Prostate gland (tissue), 2 donors: ENCODE results near the genes VPS18 and EHD4.

- PRO-cap: no peak
- RAMPAGE, long total RNA, 2 experiments: no peak in any of the 2 experiments
These were observed 2.5 kb upstream of the VPS18 start for GRCh38 chr15:40891753-40892227.

GRCh38 chr15:40893893-40894280 is 363 bp upstream of the VPS18 start:
- PRO-cap: no peak
- RAMPAGE, long total RNA, 2 experiments: no peak in any of the 2 experiments

GRCh38 chr15:40894281-40894599 is at the start of gene VPS18:
Gene VPS18 (plus strand): TSS chr15:40894450.
- PRO-cap: bidirectional peak, plus-strand start at chr15:40894450, minus-strand start at chr15:40894360
- RAMPAGE, long total RNA, 2 experiments: start-site peak on the plus strand in 1 of 2 experiments, at chr15:40894421-40894483 at its widest, 67 reads per replicate

DNA sequence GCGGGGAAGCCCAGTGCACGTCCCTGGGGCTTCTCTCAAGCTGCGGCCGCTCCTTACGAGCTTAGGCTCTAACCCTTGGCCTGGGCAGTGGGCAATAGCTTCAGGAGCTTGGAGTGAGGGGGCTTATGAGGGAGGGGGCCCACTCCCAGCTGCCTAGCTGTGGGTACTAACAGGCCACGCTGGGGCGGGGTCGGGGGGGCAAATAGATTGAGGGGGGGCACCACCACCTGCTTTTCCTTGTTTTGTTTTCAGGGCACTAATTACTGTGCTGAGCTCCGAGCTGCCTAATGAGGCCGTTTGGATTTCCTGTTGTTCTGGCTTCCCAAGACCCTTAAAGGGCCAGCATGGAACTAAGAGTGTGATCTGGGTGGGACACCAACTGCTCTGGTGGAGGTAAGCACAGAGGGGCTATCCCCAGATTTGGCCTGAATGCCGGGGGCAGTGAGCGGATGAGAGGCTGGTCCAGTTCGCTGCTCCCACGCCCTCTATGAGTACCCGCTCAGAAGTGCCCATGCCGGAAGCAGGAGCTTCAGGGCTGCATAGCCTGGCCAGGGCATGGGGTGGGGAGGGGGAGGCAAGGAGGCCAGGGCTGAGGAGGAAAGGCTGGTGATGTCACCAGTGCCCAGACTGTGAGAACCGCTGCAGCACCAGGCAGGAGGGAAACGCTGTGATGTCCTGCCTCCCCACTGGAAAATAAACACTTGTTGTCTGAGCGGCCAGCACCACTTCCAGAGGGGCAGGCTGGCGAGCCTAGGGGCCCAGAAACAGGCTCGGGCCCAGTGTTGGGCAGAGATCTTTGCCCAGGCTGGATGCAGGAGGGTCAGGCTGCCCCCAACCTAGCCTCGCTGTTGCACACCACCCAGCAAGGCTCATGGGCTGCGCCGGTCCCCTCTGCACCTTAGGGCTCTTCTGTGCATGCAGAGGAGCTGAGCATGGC is 11.1 kb upstream of the DLL4 start:
- PRO-cap: no peak
- RAMPAGE, long total RNA, 2 experiments: no peak in any of the 2 experiments

- PRO-cap: no peak
- RAMPAGE, long total RNA, 2 experiments: no peak in any of the 2 experiments
These were observed 6.8 kb upstream of the DLL4 start for GRCh38 chr15:40922102-40923016.

- PRO-cap: bidirectional peak, plus-strand start at chr15:40928569, minus-strand start at chr15:40928355
- RAMPAGE, long total RNA, 2 experiments: no peak in any of the 2 experiments
These were observed 971 bp upstream of the DLL4 start for GRCh38 chr15:40928224-40928514.

DNA sequence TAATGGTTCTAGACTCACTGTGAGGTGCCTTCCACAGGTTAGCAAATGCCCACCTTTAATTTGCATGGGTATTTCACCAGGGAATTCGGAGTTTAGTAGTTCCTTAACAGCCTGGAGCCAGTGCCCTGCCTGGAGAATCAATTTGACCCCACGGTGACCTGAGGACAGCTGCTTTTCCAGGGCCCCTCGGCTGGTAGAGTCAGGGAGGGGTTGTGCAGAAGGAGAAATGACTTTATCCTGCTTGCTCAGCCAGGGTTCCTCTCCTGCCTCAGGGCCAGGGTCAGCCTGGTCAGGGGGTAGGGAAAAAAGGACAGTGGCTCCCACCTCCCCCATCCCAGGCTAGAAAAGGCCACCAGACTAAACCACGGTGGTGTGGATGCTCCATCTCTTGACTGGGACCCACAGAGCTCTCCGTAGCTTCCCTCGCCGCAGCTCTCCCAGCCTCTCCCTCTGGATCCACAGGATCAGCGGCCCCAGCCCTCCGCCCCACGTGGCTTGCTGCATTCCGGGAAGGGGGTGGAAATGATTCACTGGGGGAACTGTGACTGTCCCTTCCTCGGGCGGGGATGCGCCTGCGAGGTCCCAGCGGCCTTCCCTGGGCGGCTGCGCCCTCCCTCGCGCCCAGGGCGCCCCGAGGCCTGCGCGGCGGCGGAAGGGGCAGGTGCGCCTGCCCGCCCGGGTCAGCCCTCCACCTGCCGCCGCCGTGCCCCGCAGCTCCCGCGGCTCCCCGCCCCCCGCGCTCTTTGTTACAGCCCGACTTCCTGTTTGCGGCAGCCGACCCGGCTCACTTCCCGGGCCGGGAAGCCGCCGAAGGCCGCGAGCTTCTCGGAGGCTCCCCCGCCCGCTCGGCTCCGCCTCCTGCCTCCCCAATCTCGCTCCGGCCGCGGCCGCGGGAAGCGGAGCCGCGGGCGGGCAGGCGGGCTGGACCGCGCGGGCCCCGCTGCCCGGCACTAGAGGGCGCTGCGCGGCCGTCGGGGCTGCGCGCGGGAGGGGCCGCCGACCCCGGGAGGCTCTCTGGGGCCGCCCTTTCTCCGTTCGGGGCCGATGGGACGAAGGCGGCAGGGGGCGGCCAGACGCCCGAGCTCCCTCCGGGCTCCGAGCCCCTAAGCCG is 11.8 kb upstream of the CHAC1 start:
- PRO-cap: bidirectional peak, plus-strand start at position 552 of the sequence, minus-strand start at position 437 of the sequence; bidirectional peak, plus-strand start at position 1,044 of the sequence, minus-strand start at position 803 of the sequence
- RAMPAGE, long total RNA, 2 experiments: no peak in any of the 2 experiments

DNA sequence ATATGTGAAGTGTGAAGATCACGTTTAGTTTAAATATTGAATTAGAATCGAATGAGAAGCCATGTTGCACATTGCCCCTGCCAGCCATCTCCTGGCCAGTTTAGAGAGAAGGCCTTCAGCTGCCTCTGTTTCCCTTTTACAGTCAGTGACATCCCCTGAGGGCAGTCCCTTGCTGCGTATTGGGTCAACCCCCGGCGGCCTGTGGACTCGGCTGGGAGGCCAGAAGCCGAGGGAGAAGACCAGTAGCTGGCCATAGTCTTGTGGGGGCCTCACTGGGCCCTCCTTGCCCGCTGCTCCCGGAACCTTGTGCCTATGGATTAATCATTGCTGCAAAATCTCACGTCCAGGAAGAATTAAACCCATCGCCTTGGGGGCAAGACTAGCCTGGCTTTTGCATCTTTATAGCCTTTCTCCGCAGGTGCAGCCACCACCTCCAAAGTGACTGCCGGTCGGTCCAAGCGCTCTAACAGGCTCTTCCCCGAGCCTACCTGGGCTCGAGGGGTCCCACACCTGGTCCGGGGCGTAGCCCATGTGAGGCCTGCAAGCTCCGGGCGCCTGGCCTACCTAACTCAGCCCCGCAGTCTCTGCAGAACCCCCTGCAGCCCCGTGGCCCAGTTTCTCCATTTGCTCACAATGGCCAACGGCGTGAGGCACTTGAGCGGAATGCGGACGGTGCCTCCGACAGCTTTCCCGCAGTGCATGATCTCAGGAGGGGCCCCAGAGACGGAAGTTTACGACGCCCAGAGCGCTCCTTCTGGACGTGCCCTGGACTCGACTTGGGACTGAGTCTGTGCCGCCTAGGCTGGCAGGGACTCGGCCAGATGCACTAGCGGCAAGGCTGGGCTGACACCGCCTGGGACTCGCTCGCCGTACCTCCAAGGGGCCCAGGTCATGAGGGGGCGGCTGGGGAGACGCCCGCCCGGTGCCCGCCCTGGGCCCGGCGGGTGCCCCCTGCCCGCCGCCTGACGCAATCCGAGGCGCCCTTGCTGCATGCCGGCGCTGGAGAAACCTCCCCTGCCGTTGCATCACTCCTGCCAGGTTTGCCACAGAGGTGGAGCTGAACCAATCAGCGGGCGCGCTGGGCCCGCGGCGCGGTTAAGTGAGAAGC is 675 bp upstream of the CHAC1 start:
- PRO-cap: bidirectional peak, plus-strand start outside the sequence, minus-strand start at position 1,011 of the sequence
- RAMPAGE, long total RNA, 2 experiments: no peak in any of the 2 experiments

DNA sequence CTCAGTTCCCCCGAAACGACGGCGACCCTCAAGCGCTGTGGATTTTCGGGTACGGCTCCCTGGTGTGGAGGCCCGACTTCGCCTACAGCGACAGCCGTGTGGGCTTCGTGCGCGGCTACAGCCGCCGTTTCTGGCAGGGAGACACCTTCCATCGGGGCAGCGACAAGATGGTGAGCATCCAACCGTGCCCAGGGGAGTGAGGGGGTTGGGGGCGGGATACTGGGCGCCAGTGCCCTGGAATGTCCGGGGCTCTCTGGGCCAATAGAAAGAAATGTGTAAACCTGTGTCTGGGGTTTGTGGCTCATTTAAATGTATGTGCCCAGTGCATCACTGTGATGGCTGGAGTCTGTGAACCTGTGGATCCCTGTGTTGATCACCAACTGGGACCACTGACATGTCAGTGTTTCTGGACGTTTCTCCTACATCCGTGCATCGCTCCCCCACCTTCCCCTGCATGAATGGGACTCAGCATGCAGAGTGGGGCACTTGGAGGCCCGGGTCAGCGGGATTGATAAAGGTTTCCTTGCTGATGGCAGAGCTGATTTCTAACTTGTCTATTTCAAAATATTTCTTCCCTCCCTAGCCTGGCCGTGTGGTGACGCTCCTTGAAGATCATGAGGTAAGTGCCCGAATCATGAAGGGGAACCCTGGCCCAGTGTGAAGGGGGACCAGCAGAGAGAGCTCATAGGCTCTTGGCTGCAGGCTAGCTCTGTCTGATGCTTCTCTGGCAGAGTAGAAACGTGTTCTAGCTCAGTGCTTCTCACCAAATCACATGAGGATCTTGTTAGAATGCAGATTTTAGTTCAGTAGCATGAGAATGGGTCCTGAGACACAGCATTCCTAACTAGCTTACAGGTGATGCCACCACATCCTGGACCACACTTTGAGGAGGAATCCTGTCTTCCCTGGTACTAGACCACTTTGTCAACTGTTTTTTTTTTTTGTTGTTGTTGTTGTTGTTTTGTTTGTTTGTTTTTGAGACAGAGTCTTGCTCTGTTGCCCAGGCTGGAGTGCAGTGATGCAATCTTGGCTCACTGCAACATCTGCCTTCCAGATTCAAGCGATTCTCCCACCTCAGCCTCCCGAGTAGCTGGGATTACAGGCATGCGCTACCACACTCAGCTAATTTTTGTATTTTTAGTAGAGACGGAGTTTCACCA is 754 bp downstream of the CHAC1 start:
- PRO-cap: no peak
- RAMPAGE, long total RNA, 2 experiments: no peak in any of the 2 experiments

GRCh38 chr15:40955106-40955445 is 1.8 kb downstream of the CHAC1 start:
- PRO-cap: no peak
- RAMPAGE, long total RNA, 2 experiments: no peak in any of the 2 experiments

GRCh38 chr15:40956173-40957141 is 3.2 kb downstream of the CHAC1 start:
- PRO-cap: no peak
- RAMPAGE, long total RNA, 2 experiments: no peak in any of the 2 experiments

DNA sequence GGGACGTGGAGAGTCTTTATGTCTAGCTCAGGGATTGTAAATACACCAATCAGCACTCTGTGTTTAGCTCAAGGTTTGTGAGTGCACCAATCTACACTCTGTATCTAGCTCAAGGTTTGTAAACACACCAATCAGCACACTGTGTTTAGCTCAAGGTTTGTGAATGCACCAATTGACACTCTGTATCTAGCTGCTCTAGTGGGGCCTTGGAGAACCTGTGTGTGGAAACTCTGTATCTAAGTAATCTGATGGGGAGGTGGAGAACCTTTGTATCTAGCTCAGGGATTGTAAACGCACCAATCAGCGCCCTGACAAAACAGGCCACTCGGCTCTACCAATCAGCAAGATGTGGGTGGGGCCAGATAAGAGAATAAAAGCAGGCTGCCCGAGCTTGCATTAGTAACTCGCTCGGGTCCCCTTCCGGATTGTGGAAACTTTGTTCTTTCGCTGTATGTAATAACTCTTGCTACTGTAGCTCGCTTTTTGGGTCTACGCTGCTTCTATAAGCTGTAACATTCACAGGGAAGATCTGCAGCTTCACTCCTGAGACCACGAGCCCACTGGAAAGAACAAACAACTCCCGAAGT is 8.9 kb downstream of the CHAC1 start:
- PRO-cap: no peak
- RAMPAGE, long total RNA, 2 experiments: no peak in any of the 2 experiments

DNA sequence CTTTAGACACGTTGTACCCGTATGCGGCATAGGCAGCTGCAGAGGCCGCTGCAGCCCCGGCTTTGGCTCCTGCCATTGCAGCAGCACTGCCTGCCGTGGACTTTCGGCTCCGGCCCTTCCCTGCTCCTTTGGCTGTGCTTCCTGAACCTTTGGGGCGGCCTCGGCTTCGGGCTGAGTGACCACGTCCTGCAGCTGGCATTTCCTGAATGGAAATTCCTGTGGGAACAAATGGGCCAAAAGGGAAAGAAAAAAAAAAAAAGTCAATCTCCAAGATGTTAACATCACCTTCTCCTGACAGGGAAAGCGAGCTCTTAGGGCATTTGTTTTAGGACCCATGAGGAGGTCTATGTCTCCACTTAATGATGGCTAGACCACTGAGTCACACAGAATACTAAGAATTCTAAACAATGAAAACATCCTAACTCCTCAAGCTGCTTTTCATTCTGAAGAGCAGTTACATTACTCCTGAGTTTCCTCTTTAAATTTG is 29.6 kb downstream of the CHAC1 start:
- PRO-cap: no peak
- RAMPAGE, long total RNA, 2 experiments: no peak in any of the 2 experiments

- PRO-cap: bidirectional peak, plus-strand start at chr15:41116037, minus-strand start at chr15:41115993
- RAMPAGE, long total RNA, 2 experiments: start-site peak on the minus strand in 1 of 2 experiments, at chr15:41115996-41116004 at its widest, 18 reads per replicate
These were observed 415 bp downstream of the INO80 start for GRCh38 chr15:41115547-41116182.

- PRO-cap: no peak
- RAMPAGE, long total RNA, 2 experiments: no peak in any of the 2 experiments
These were observed 22.4 kb downstream of the NDUFAF1 start for GRCh38 chr15:41379840-41380393.

- PRO-cap: no peak
- RAMPAGE, long total RNA, 2 experiments: no peak in any of the 2 experiments
These were observed 1.2 kb upstream of the TYRO3 start for GRCh38 chr15:41557620-41558383.

GRCh38 chr15:41882876-41883085 is 11.1 kb downstream of the SPTBN5 start:
- PRO-cap: no peak
- RAMPAGE, long total RNA, 2 experiments: no peak in any of the 2 experiments

DNA sequence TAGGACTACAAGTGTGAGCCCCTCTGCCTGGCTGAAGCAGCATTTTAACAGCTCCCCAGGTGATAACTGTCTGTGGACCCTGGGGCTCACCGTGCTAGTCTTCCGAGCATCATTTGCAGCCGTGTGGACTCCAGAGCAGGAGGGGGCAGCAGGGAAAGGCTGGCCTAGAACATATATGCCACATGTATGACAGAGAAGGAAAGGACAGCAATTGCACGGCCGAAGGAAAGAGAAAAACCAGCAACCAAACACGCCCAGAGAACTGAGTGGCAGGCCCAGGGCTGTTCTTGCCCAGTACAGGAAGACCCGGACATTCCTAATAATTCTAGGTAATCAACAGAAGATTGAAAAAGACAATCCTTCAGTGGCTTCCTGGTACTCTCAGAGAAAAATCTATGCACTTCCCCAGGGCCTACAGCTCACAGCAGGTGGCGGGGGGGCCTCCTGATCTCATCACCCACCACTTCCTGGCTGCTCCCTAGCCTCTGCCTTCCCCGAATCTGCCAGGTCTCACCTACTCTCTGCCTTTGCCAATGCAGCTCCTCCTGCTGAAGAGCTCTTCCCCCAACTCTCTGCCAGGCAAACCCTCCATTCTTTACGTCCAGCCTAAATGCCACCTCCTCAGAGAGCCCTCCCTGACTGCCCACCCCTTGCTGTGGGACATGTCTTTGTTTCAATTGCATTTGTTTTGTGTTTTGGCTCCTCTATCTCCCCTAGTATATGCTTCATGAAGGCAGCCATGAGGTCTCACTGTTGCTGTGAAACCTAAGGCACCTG is 37.6 kb downstream of the EHD4 start:
- PRO-cap: no peak
- RAMPAGE, long total RNA, 2 experiments: no peak in any of the 2 experiments

- PRO-cap: bidirectional peak, plus-strand start at chr15:41972768, minus-strand start at chr15:41972557
- RAMPAGE, long total RNA, 2 experiments: start-site peak on the minus strand in 2 of 2 experiments, at chr15:41972525-41972562 at its widest, 47 to 135 reads per replicate
These were observed at the start of gene EHD4 for GRCh38 chr15:41972388-41973263. Gene EHD4 (minus strand): TSS chr15:41972557.

GRCh38 chr15:42050716-42051396 is 30.0 kb upstream of the PLA2G4E start:
- PRO-cap: no peak
- RAMPAGE, long total RNA, 2 experiments: no peak in any of the 2 experiments